Ileum (tissue), 1 donor: ENCODE measurements around a stretch of chr21.

- PRO-cap = no peak
Observed at GRCh38 chr21:38219252-38219455, 37.6 kb upstream of the KCNJ15 start.

DNA sequence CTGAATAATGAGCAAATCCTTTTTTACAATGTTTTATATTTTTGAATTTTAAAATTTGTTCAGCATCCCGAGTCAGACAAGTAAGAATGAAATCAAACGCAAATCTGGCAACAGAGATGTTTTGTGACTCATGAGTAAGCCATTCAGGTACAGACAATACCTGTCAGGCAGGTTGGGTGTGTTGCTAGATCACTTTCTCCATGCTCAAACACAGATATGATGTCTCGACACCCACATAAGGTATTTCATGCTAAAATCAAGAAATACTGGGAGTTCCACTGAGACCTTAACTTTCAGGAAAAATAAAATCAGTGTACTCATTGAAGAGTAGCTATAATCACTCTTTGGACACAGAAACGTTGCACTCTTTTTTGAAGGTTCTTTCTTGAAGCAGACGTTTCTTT is 22.0 kb upstream of the KCNJ15 start:
- PRO-cap = no peak

GRCh38 chr21:38266724-38267080 is 9.9 kb downstream of the KCNJ15 start:
- PRO-cap = no peak

DNA sequence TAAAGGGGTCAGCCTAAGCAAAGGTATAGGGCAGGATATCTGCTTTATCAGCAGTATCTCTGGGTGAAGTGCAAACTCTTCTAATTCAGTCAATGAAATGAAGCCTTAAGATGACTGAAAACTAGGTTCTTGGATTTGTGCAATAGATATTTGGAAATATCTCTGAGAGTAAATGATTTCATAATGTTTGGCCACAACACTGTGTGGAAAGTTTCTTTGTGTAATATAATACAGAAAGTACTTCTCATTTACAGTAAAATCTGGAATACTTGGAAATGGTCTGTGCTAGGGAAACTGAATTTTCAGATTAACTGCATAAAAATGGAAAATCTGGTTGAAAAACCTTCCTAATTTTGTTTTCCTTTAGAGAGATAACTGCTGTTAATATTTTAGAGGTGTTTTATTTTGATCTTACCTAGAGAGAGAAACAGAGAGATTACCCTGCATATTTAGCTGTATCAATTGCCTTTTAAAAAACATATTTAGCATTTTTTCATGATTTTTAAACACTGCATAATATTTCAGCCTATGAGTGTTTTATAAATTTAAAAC is 26.3 kb downstream of the KCNJ15 start:
- PRO-cap = no peak

DNA sequence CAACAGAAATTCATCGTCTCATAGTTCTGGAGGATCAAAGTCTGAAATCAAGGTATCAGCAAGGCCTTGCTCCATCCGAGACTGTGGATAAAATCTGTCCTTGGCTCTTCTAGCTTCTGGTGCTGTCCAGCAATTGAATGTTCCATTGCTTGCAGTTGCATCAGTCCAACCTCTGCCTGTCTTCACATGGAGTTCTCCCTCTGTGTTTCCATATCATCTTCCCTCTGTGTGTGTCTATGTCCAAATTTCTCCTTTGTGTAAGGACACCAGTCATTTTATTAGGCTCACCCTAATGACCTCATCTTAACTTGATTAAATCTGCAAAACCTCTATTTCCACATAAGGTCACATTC is 84.3 kb downstream of the ERG start:
- PRO-cap = no peak

GRCh38 chr21:38488958-38489150 is 9.4 kb downstream of the ERG start:
- PRO-cap = no peak

DNA sequence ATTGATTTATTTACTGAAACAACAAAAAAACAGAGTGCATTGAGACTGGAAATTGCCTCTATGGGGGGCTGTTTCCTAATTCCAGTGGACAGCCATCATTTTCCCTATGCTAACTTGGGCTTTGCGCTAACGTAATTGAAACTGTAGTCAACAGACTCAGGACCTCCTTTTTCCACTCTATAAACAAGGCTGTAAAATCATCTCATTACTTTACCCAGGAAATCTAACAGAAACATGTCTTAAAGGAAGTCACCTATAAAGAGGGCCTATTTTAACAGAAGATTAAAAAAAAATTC is 2.1 kb downstream of the ERG start:
- PRO-cap = no peak

GRCh38 chr21:38499713-38500403 is 1.6 kb upstream of the ERG start:
- PRO-cap = no peak

DNA sequence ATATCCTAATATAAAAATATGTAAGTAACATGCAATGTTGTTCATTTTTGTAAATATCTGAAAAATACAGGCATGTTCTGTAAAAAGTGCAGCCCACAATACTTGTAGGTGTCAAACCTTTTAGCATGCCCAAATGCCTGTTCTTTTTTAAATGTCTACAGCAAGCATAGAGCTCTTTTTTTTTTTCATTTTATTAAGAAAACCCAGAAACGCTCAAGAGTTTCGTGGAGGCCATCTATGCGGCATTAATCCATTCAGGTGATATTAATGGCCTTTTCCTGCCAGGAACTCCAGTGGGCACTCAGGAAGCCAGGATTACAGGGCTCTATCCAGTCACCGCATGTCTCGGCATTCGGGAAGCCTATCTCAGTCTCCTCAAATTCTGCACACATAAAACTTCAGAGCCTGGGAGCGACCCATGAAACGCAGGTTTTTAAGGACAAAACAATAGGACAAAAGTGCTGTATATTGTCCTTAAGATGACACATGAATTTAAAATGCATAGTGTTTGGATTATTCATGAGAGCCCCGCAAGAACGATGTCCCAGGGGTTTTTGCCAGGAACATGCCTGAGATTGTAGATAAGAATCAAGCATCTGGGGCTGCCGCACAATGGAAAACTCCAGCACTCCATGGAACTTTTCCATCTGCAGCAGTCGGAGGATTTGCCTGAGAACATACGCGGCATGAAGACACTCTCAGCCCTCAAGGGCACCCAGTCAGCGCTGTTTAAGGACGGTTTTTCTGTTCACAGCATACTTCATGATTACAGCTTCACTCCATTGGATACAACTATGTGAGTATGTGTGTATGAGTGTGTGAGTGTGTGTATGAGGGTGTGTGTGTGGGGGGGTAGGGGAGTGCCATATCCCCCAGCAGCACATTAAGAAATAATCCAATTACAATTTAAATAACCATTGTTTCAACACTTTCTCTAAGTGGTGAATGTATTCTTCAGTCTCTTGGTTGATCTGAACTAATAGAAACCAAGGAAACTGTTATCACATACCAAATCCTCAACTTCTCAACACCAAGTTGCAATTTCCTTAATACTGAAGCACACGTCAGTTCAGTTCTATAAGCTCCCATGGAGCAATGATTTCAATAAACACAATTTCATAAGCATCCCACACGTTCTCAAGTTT is 5.3 kb upstream of the ERG start:
- PRO-cap = unidirectional peak, plus-strand start at position 655 of the sequence

- PRO-cap = no peak
Observed at GRCh38 chr21:38661595-38662139, 144.1 kb upstream of the ETS2 start.

GRCh38 chr21:38735541-38735769 is 70.3 kb upstream of the ETS2 start:
- PRO-cap = no peak

DNA sequence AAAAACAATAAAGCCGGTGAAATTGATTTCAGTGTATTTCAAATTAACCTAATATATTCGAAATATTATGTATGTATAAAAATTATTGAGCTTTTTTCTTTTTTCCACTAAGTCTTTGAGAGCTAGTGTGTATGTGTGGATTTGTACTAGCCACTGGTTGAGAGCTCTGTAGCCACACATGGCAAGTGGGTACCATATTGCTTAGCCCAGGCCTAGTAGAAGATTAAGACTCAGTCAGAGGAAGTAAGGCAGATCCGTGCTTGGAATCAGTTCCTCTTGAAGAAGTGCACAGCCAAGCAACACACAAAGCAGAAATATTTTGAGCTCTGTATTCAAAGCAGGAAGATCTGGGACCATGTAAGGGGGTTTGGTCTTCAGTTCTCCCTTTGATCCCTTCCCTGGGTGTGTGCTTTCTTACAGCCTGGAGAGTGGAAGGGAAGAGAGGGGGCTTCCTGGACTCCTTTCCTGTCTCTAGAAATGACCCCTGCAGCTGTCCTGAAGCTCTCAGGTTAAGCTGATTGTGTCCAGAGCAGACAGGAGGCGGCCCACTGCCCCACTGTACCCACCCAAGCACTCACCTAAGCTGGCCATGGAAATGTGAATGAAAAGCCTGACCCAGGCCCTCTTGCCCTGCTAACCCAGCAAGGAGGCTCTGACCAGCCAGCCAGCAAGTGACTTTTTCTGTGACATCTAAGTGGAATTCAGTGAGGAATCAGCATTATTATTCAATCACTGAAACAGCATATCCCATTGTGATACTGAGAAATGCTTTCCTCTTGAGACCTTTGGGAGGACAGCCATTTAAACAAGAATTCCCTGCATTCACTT is 3.6 kb downstream of the ETS2 start:
- PRO-cap = no peak

- PRO-cap = bidirectional peak, plus-strand start at chr21:38820101, minus-strand start at chr21:38820073
Observed at GRCh38 chr21:38819125-38820246, 13.8 kb downstream of the ETS2 start.

DNA sequence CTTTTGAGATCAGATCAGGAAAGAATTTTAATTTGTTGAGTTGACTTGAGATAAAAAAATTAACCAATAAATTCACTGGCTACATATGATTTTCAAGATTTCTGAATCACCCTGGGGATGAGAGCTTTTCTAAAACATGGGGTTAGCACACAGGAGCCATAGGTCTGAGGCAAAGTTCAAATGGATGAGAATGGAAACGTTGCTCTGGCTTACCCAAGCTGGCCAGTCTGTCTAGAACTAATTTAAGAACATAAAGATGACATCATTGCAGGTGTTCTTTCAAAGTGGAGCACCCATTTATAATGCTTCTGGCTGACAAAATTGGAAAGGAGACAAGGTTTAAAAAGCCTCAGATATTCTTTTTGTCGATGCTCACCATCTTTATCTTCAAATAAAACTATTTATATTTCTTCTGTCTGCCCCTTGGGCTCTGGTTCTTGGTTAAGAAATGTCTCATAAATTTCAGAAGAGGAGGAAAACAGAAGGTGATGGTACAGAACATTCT is 91.7 kb downstream of the ETS2 start:
- PRO-cap = no peak

GRCh38 chr21:38909593-38910262 is 104.0 kb downstream of the ETS2 start:
- PRO-cap = no peak

DNA sequence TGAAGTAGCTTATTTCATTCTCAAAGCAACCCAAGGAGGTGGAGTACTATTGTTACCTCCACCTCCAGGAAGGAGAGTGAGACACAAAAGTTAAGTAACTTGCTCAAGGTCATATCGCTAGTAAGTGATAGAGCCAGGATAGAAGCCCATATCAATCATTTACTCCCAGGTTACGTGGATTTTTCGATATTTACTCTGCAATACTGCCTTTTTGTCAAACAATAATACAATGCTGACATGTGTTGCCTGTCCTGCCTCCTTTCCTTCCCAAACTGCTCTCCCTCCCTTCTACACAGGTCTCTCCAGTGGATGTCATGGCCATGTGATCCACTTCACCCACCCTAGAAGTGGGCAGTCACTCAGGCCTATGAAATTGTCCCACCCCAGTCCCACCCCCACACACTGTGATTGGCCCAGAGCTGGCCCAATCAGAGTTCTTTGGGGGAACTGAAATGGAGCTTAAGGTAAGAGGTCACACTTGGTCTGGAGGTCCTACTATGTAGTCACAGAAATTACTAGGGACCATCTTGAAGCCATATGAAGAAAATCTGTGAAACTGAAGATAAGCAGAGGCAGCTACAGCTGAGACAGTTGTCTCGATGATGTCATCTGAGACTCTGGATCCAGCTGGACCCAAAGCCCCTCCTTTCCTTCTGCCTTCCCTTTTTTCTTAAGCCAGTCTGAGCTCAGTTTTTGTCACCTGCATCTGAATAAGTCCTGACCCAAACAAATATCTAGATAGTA is 143.1 kb downstream of the ETS2 start:
- PRO-cap = no peak

DNA sequence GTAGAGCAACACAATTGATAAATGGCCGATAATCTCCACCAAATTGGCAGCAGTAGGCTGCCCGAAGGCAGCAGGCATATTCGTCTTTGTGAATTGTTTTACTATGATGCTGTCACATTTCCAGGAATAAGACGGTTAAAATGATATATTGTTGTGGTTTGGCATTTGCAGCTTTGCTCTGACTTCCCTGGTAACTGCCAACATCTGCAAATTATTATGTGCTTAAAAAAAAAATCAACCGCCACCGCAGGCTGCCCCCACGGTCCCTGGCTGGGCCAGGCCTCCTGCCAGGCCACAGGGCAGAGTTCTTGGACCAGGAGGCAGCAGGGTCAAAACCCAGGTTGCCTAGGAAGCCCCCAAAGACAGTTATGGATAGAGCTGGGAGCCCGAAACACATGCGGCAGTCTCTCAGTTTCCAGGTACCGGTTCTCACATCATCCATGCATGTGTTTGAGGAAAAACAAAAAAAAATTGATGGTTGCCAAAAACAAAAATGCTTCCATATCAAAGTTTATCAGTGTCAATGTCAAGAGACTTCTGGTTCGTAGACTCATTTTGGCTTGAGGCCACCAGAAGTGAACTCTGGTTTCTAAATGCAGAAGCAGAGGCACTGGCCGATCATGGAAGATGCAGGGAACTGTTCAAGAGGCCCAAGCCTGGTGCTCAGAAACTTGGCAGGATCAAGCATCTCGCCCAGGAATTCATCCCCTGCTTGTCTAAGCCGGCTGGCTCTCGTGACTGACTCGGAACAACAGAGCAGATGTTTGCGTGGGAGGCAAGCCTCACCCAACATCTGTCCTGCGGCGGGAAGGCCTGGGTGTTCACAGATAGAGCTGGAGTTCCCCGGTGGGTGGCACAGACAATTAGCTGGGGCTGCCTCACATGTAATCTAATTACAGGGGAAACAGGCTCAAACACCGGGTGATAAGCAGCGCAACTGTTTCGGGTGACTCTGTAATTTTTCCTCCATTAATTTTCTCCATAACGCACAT is 179.6 kb downstream of the ETS2 start:
- PRO-cap = no peak

GRCh38 chr21:39014655-39015185 is 168.5 kb downstream of the PSMG1 start:
- PRO-cap = no peak

GRCh38 chr21:39040483-39040959 is 142.7 kb downstream of the PSMG1 start:
- PRO-cap = no peak

GRCh38 chr21:39088780-39089534 is 94.3 kb downstream of the PSMG1 start:
- PRO-cap = no peak